Measurements from ENCODE around the genes TMCO6, WDR55 and PCDHB4.

GRCh38 chr5:140333721-140334534 is 12.5 kb downstream of the HBEGF start:
- RRBS: no CpG with 5 or more reads among the region's 5 CpGs

DNA sequence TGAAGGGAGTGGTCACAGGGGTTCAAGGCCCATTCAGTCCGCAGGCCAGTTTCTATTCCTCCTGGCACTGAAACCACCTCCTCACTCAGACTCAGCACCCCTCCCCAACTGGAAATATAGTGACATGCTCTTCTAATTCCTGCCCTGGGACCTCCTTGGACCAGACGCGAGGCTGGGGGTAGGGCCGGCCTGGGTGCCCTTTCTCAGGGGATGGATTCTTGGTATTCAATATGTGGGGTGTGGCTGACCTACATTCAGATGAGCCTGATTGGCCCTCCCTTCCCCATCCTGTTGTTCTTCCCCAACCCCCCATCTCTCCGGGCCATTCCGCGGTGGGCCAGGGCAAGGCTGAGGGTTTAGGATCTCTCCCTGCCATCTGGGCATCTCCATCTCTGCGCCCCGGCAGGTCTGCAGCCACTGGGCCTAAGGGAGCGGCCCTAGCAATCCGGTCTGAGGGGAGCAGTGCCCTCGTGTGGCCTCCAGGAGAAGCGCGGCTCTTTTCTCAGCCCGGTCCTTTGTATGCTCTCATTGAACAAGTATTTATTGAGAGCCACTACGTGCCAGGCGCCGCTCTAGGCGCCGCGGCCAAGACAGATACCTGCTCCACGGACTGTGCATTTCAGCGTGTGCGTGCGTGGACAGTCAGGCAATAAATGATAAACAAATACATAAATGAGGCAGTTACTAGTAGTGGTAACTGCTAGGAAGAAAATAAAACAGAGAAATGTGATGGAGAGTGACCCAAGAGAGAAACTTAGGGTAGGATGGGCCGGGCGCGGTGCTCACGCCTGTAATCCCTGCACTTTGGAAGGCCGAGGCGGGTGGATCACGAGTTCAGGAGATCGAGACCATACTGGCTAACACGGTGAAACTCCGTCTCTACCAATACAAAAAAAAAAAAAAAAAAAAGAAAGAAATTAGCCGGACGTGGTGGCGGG is 2.4 kb upstream of the SLC4A9 start:
- RRBS: 3% methylated on average over 11 of the region's 38 CpGs

DNA sequence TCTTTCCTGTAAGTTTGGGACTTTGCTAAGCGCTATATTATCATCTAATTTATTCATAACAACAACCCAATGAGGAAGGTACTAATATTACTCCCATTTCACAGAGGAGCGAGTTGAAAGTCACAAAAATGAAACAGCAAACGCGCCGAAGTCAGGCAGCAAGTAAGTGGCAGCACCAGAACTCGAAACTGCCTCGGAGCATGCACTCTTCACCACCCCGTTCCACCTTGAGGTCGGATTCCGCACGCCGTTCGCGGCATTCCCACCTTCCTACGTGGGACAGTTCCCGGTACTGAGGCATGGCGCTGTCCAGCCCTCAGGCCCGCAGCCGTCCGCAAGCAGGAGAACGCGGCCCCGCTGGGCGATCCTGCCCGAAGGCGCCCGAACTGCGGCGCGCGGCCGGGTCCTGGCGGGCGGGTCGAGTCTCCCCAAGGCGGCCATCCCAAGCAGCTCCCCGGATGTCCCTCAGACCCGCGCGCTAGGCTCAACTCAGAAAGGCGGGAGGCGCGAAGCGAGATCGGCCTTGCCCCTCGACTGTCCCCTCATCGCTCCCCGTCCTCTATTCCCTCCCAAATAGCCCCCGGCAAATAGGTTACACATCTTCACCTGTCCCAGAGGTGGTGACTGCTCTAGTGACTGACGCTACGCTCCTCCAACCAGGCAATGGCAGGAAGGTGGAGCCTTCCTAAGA is 983 bp upstream of the ANKHD1 start:
- RRBS: under 1% methylated on average over 6 of the region's 51 CpGs

GRCh38 chr5:140435902-140436420 is 34.3 kb downstream of the ANKHD1 start:
- RRBS: no CpG with 5 or more reads among the region's 2 CpGs

- RRBS: no CpG with 5 or more reads among the region's 10 CpGs
These were observed 563 bp upstream of the SRA1 start for GRCh38 chr5:140557617-140558455.

- RRBS: no CpG with 5 or more reads among the region's 5 CpGs
These were observed 589 bp downstream of the SLC35A4 start for GRCh38 chr5:140565188-140565646.

DNA sequence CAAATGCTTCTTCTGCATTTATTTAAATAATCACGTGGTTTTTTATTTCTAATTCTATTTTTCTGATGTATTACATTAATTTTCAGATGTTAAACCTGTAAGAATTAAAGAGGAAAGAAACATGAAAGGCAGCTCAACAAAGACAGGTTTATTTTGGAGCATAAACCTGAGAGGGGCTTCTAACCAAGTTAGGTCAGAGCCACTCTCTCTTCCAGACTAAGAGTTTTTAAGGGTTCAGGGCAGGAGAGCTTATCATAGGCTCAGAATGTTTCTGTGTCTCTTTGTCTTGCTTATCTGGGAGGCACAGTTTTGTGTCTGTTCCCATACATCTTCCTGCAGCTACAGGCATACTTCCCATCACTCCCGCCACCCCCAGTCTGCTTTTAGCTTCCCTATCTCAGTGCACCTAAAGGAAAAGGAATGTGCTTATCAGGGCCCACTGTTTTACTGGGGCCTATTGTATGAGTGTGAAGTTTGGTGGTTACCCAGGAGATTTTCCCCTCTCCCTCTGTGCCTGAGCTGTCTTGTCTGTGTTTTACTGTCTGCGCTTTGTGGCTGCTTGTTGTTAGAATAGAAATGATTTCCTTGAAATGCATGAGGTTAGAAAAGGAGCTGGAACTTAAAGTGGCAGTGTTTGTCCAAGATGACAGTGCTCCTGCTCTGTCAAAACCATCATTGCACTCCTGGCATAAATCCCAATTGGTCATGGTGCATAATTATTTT is 21.9 kb downstream of the CD14 start:
- RRBS: no CpG with 5 or more reads among the region's 3 CpGs

DNA sequence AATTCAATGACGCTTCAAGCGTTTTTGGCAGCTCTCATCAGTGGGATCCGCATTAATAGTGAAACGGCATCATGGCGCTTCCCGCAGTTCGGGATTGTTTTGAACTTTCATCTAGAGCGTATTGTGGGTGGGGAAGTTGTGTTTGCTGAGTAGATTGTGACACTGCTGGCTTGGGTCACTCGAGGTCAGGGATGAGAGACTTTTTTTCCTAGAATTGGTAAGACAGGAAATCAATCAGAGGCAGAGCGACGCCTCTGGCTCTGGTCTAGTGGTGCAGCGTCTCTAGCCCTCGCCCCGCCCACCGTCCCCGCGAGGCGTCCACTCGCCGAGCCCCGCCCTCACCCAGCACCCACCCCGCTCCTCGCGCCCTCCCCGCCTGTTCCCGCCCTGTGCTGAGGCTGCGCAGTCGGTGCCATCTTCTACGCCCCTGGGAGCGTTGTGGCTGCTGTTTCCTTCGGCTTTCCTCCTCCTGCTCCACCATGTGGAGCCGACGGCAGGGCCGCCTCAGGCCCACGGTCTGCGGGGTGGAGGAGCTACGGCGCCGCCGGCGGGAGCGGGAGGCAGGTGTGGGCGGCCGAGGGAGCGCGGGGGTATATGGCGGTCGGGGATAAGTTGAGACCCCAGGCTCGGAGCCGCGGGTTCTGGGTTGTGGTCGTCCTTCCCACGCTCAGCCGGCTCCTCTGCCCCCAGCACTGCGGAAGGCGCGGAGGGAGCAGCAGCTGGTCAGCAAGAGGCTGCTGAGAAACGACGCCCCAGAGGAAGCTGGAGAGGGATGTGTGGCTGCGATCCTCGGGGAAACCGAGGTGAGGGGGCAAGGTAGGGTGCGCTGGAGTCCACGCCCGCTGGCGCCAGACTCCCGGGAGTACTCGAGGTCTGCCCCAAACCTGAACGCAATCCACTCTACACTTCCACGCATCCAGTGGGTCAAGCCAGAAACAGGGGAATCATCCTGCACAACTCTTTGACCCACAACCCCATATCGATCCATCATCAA is at the start of gene TMCO6:
TSS of gene TMCO6 (plus strand) at position 403 of the 994 bp plus-strand sequence.
- RRBS: no CpG with 5 or more reads among the region's 71 CpGs

DNA sequence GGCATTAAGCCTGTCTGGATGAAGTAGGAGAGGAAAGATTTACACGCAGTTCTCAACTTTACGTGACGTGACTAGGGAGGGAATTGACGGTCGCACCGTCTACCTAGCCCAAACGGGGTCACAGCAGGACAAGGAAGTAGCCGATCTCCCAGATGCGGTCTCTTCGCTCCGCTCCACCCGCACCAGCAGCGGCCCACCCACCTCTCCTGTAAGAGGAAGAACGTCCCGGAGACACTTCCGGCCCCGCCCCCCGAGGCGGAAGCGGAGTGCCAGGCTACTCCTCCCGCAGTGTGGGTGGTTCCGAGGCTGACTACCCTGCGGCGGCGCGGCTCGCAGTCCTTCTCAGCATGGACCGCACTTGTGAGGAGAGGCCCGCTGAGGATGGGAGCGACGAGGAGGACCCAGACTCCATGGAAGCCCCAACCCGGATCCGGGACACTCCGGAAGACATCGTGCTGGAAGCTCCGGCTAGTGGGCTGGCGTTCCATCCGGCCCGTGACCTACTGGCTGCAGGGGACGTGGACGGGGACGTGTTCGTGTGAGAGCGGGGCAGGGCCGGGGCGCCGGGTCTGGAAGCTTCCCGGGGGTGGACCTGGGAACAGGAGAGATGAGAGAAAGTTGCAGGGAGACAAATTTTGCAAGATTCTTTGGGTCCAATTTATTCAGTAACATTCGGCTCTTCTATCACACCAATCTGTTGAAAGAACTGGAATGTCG is at the start of gene WDR55:
TSS of gene WDR55 (plus strand) at position 339 of the 717 bp plus-strand sequence.
- RRBS: 1% methylated on average over 8 of the region's 50 CpGs

DNA sequence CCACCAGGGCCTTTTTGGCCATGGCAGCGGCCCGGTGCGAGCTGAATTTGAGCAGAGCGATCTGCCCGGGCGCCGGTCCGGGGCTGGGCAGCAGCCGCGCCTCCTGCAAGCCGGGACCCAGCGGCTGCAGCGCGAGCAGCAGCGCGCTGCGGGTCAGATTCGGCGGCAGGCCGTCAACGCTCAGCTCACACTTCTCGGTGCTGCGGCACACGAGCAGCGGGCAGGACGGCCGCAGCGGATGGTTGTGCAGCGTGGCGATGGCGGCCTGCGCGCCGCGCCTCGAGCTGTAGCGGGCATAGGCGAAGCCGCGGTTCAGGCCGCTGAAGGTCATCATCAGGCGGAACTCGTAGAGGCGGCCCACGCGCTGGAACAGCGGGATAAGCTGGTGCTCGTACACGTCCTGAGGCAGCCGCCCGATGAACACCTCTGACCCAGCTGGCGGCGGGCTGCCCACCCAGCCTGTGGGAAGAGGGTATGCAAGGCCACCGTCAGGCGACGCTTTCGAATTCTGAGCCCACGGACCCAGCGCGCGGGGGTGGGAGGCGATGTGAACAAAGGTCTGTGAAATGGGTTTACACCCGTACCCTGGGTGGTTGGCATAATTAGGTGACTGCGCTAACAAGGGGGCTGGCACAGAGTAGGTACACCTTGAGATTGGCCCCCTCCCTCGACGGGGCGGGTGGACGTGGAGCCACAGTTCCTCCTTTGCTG is 773 bp downstream of the DND1 start:
- RRBS: 19% methylated on average over 2 of the region's 68 CpGs

DNA sequence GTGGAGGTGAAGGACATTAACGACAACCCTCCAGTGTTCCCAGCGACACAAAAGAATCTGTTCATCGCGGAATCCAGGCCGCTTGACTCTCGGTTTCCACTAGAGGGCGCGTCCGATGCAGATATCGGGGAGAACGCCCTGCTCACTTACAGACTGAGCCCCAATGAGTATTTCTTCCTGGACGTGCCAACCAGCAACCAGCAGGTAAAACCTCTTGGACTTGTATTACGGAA is 590 bp downstream of the PCDHA9 start:
- RRBS: no CpG with 5 or more reads among the region's 13 CpGs

- RRBS: no CpG with 5 or more reads among the region's 3 CpGs
These were observed 11.9 kb downstream of the PCDHAC2 start for GRCh38 chr5:140977967-140978697.

GRCh38 chr5:141003757-141004754 is 37.8 kb downstream of the PCDHAC2 start:
- RRBS: no CpG with 5 or more reads among the region's 6 CpGs

GRCh38 chr5:141121625-141121929 is at the start of gene PCDHB4:
Gene PCDHB4 (plus strand): TSS chr5:141121818.
- RRBS: no CpG with 5 or more reads among the region's 13 CpGs

DNA sequence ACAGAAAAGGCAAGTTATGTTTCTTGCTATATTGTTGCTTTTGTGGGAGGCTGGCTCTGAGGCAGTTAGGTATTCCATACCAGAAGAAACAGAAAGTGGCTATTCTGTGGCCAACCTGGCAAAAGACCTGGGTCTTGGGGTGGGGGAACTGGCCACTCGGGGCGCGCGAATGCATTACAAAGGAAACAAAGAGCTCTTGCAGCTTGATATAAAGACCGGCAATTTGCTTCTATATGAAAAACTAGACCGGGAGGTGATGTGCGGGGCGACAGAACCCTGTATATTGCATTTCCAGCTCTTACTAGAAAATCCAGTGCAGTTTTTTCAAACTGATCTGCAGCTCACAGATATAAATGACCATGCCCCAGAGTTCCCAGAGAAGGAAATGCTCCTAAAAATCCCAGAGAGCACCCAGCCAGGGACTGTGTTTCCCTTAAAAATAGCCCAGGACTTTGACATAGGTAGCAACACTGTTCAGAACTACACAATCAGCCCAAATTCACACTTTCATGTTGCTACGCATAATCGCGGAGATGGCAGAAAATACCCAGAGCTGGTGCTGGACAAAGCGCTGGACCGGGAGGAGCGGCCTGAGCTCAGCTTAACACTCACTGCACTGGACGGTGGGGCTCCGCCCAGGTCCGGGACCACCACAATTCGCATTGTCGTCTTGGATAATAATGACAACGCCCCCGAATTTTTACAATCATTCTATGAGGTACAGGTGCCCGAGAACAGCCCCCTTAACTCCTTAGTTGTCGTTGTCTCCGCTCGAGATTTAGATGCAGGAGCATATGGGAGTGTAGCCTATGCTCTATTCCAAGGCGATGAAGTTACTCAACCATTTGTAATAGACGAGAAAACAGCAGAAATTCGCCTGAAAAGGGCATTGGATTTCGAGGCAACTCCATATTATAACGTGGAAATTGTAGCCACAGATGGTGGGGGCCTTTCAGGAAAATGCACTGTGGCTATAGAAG is 745 bp downstream of the PCDHB5 start:
- RRBS: 44% methylated on average over 5 of the region's 30 CpGs

DNA sequence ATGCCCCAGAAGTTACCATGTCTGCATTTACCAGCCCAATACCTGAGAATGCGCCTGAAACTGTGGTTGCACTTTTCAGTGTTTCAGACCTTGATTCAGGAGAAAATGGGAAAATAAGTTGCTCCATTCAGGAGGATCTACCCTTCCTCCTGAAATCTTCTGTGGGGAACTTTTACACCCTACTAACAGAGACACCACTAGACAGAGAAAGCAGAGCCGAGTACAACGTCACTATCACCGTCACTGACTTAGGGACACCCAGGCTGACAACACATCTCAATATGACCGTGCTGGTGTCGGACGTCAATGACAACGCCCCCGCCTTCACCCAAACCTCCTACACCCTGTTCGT is 1.5 kb downstream of the PCDHB8 start:
- RRBS: no CpG with 5 or more reads among the region's 10 CpGs

GRCh38 chr5:141200351-141201185 is 1.1 kb downstream of the PCDHB11 start:
- RRBS: no CpG with 5 or more reads among the region's 24 CpGs

- RRBS: under 1% methylated on average over 11 of the region's 31 CpGs
These were observed 535 bp downstream of the TAF7 start for GRCh38 chr5:141319835-141320662.

DNA sequence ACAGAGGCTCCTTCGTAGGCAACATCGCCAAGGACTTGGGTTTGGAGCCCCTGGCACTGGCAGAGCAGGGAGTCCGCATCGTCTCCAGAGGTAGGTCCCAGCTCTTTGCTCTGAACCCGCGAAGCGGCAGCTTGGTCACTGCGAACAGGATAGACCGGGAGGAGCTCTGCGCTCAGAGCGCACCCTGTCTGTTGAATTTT is 430 bp downstream of the PCDHGA2 start:
- RRBS: no CpG with 5 or more reads among the region's 11 CpGs

DNA sequence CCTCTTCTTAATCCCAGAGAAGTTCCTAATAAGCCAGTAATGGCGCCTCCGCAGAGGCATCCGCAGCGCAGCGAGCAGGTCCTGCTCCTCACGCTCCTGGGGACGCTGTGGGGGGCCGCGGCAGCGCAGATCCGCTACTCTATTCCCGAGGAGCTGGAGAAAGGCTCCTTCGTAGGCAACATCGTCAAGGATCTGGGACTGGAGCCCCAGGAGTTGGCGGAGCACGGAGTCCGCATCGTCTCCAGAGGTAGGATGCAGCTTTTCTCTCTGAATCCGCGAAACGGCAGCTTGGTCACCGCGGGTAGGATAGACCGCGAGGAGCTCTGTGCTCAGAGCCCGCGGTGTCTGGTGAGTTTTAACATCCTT is 337 bp downstream of the PCDHGA6 start:
- RRBS: no CpG with 5 or more reads among the region's 27 CpGs